Mammary epithelial cell (primary cell): Measurements from ENCODE around the gene KCTD21.

- CAGE, long polyA plus RNA = no peak
- RRBS = 10% methylated on average over 3 of the region's 11 CpGs
Measured at GRCh38 chr11:78022303-78022985, 632 bp downstream of the KCTD14 start.

DNA sequence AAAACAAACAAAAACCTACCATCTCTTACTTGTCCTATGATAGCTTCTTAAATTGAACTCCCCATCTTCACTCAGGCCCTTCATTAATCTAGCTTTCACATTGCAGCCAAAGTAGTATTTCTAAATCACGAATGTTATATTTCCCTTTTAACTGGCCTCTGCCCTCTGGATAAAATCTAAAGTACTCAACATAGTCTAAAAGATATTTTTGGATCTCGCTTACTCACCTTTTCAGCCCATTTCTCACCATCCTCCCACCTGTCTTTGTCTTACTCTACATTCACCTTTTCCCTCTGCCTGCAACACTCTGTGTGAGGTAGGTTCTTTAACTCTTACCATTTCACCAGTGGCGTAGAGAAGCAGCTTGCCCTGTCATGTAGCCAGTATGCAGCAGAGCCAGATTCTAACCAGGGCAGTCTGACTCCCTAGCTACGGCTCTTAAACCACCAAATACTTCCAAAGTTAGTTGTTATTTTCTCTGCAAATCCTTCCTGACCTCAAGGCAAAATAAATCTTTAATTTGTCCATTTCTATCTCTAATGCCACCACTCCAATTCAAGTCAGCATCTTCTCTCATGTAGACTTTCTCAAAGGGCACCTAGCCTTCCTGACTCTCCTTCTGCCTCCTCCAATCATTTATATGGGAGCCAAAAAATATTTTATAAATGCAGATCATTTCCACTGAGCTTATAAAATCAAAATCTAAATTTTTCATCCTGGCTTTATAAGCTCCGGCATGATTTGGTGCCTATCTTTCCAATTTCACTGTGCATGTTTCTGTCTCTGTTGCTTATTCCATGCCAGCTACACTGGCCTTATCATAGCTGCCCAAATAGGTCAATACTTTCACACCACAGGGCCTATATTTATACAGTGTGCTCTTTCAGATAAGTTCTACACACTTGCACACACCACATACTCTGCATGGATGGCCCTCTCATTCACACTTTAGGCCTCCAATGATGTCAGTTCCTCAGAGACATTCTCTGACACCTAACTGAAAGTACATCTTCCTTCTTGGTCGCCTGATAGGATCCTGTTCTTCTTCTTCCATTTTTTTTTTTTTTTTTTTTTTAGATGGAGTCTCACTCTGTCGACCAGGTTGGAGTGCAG, 7.3 kb downstream of the ALG8 start:
- CAGE, long polyA plus RNA = no peak
- RRBS = no CpG with 5 or more reads among the region's 7 CpGs

- CAGE, long polyA plus RNA = no peak
- RRBS = no CpG with 5 or more reads among the region's 14 CpGs
Measured at GRCh38 chr11:78170091-78170770, 18.2 kb downstream of the KCTD21 start.

- CAGE, long polyA plus RNA = no peak
- RRBS = no CpG with 5 or more reads among the region's 6 CpGs
Measured at GRCh38 chr11:78170771-78171269, 17.6 kb downstream of the KCTD21 start.

DNA sequence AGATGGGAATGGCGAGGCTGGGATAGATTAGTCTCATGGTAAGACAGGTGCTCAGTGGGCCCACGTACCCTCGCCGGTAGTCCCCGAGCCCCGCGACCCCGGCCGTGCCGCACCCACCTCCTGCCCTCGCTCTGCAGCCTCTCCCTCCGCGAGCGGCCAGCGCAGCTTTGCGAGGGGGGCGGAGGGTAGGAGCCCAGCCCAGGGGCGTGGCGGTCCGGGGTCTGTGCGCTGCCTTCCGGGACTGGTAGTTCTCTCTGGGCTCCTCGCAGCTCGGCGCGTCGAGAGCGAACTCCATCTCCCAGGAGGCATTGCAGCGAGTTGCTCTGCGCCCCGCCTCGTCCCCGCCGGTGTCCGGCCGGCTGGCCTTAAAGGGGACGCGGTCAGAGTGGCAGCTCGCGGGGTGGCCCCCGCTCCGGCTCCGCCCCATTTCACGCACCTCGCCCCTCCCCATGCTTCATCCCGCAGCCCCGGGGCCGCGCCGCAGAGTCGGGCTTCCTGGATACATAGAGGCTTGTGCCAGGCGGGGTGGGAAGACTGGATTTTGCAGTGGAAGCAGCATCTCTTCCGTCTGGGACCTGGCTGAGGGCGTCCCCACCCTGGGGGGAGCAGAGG, at the start of gene KCTD21:
Gene KCTD21 (minus strand): TSS at position 171 of the 612 bp plus-strand sequence.
- CAGE, long polyA plus RNA = no peak
- RRBS = 2% methylated on average over 12 of the region's 54 CpGs

DNA sequence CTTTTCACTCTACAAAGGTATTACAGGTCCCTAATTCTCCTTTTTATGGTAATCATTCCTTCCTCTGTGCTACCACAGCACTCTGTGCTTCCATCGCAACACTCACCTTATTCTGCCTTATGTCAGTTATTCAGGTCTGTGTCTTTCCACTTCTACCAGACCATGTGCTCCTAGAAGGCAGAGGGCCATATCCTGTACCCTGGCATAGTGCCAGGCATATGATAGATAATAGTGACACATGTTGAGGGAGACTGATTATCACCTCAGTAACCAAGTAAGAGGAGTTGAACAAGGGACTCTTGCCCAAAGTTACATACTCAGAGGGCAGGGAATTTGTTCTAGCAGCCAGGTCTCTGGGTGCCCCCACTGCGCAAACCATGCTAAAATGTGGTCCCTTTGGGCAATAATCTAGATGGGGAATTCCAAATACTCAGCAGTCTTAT, 41.7 kb downstream of the USP35 start:
- CAGE, long polyA plus RNA = no peak
- RRBS = no CpG with 5 or more reads among the region's 2 CpGs

DNA sequence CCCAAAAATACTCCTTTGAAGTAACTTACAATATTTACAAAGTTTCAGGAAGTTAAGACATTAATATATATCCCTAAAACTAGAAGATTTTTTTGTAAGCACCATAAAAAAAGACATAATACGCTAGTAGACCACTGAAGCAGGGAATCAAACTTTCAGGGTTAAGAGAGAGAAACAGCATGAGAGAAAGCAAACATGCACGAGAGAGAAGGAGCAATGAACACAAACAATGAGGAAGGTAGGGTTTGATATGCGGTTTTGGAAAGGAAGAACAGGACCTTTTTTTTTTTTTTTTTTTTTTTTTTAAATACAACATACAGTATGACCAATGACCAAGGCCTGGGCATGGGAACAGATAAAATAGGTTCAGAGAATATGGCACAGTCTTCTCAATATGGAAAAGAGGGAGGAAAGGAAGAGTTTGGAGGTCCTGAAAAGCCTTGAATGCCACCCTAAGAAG, 100.8 kb downstream of the USP35 start:
- CAGE, long polyA plus RNA = no peak
- RRBS = no CpG with 5 or more reads among the region's 3 CpGs

- CAGE, long polyA plus RNA = no peak
- RRBS = no CpG with 5 or more reads among the region's 2 CpGs
Measured at GRCh38 chr11:78296033-78296268, 107.2 kb downstream of the USP35 start.

DNA sequence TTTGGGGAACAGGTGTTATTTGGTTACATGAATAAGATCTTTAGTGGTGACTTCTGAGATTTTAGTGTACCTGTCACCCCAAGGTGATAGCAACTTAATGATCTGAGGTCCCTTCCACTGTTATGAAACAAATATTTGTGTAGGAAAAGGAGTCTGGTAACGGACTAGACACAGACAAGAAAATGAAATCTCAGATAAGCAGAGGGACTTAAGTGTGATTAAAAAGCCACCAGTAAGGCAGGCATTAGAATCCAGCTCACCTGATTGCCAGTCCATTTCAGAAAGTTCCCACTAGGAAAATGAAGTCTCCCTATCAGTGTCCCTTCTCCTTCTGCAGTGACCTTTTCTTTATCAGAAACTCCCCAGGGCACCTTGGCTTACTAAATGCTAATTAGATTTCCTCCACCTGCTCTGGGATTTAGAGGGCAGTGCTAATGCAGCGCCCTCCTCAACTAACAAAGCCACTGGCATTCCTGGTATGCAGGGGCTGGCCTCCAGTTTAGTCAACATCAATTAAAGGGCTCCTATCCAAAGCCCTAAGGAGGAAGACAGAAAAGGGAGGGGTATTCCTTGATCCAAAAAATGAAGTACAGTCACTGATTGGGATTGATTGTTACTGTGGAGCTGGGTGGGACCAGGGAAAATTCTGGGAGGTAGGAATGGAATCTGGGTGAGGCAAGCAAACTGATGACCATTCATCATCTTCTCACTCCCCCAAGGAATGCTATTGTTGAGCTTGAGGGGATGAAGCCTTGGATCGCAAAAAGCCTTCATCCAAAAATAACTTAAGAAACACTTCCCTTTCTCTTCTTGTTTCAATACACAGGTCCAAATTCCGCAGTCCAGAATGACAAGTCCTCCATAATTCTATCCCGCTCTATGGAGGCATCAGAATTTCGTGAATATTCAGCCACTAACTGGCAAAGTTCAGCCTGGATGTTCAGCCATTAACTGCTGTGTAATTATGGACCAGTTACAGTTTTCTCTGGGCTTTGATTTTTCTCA, 52.3 kb downstream of the GAB2 start:
- CAGE, long polyA plus RNA = no peak
- RRBS = no CpG with 5 or more reads among the region's 6 CpGs

DNA sequence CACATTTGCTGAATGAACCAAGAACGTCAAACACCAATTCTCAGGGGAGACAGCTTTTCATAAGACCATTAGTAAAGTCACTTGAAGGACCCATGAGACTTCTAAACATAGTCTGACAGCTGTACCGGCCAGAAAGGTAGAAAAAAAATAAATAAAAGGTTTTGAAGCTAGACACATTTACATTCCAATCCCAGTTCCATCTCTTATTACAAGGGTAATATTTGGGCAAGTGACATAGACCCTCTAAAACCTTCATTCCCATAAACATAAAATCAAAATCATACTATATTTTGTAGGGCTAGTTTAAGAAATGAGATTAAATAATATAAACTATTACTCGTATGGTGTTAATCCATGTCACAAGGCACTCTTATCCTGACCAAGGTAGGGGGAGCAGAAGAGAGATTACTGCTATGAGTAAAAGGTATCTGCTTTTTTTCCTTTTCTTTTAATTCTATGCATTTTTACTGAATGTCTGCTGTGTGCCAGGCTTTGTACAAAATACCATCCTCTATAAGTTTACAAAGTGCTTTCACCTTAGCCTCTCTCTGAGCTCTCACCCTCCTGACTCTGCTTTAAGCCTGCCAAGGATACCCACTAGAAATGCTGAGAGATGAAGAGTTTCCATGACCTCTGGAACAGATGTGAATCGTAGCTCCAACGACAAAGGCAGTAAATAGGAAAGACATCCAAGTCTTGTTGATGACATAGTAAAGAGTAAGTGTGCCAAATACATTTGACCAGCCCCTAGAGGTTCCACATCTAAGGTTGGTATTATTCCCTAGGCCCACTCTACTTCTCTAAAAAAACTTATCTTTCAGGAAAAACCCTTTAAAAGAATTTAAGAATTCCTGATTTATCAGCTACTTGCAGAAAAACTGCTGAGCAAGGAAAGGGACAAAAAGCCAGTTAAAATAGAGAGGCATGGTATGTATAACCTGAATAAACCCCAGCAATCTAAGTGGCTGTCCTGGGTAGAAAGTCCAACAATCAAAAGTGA, 45.6 kb downstream of the GAB2 start:
- CAGE, long polyA plus RNA = no peak
- RRBS = no CpG with 5 or more reads among the region's 5 CpGs

GRCh38 chr11:78375579-78376210, 41.9 kb downstream of the GAB2 start:
- CAGE, long polyA plus RNA = no peak
- RRBS = no CpG with 5 or more reads among the region's 4 CpGs

- CAGE, long polyA plus RNA = no peak
- RRBS = no CpG with 5 or more reads among the region's 11 CpGs
Measured at GRCh38 chr11:78394522-78395235, 22.9 kb downstream of the GAB2 start.

GRCh38 chr11:78400832-78401389, 16.7 kb downstream of the GAB2 start:
- CAGE, long polyA plus RNA = no peak
- RRBS = no CpG with 5 or more reads among the region's 2 CpGs

- CAGE, long polyA plus RNA = no peak
- RRBS = no CpG with 5 or more reads among the region's 8 CpGs
Measured at GRCh38 chr11:78655797-78656438, 81.3 kb upstream of the NARS2 start.

DNA sequence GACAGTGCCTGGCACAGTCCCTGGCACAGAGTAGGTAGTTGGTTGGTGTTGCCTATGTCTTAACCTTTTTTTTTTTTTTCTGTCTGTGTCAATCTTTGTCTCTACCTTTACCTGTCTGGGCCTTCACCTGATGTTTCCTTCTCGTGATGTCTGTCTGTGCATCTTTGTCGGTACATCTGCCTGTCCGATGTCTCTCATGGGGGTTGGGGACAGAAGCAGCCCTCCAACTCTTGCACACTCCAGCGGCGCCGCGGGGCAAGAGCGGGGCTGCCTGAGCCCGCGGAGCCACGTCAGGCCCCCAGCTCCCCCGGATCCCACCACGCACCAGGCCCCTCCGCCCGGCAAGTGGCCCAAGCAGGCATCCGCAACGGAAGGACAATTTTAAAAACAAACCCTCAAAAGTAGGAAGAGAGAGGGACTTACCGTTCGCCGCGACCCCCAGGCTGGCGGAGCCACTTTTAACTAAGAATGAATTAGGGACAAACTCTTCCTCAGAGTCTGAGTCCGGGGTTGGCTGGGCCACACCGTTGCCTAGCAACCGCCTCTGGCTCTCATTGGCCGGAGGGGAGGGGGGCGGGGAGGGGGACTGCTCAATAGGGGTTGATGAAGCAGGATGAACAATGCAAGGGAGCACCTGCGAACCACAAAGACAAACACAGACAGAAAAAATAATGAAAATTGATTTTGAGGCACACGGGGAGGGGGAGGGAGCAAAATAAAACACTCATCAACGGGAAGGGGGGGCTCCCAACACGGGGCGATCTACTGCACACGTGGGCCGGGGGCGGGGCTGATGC, 387.3 kb upstream of the NARS2 start:
- CAGE, long polyA plus RNA = no peak
- RRBS = 5% methylated on average over 4 of the region's 35 CpGs

DNA sequence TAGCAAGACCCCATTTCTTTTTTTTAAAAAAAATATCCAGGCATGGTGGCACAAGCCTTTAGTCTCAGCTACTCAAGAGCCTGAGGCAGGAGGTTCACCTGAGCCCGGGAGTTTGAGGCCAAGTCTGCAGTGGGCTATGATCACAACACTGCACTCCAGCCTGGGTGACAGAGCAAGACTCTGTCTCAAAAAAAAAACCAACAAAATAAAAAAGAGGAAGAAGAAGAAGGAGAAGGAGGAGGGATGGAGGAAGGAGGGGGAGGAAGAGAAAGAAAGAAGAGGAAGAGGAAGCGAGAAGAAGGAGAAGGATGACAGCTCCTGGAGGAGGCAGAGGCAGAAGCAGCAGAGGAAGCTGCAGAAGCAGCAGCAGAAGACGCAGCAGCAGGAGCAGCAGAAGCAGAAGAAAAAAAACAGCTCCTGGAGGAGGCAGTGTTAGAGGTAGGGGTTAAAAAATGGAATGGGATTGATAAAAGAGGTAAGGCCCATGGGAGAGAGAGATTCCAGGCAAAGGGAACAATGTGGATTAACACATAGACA, 11.0 kb downstream of the PRCP start:
- CAGE, long polyA plus RNA = no peak
- RRBS = no CpG with 5 or more reads among the region's 3 CpGs

DNA sequence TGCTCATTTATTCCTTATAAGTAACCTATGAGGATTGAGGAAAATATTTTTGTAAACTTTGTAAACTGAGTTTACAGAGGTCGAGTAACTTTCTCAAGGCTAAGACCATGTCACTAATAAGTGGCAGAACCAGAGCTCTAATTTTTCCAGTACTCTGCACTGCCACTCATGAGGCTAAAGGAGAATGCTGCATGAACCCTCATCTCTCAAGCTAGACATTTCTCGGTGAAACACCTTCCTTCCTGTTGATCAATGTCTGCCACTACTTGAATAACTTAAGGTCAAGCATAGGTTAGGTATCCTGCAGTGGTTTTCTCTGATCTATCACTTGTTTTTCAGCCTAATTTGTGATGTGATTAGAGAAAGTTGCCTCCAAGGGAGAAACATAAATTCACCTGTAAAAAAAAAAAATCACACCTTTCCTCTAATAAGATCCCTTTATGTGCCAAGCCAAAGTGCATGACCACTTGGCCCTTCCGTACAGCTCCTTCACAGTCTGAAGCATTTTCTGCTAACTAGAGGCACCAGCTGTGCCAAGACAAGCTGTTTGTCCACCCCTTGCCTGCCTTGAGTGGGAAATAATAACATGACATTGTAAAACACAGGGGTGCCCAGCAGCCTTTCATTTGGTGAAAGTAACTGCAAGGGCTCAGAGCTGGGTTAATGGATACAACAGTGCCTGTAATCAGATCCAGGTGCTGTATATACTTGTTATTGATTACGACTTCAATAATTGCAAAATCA, 59.0 kb downstream of the DDIAS start:
- CAGE, long polyA plus RNA = no peak
- RRBS = no CpG with 5 or more reads among the region's 4 CpGs

GRCh38 chr11:82994433-82995056, 77.2 kb downstream of the RAB30 start:
- CAGE, long polyA plus RNA = no peak
- RRBS = no CpG with 5 or more reads among the region's 4 CpGs

- CAGE, long polyA plus RNA = no peak
- RRBS = 67% methylated on average over 1 of the region's 17 CpGs
Measured at GRCh38 chr11:82996987-82997859, 74.5 kb downstream of the RAB30 start.

GRCh38 chr11:83019804-83020363, 51.8 kb downstream of the RAB30 start:
- CAGE, long polyA plus RNA = no peak
- RRBS = no CpG with 5 or more reads among the region's 8 CpGs